Ascending aorta (tissue), 1 donor: ENCODE results near the genes TRIM54, KRTCAP3 and WDR43.

GRCh38 chr2:27281816-27282731 is at the start of gene TRIM54:
TRIM54 (plus strand) TSS chr2:27282429.
- PRO-cap: no peak

DNA sequence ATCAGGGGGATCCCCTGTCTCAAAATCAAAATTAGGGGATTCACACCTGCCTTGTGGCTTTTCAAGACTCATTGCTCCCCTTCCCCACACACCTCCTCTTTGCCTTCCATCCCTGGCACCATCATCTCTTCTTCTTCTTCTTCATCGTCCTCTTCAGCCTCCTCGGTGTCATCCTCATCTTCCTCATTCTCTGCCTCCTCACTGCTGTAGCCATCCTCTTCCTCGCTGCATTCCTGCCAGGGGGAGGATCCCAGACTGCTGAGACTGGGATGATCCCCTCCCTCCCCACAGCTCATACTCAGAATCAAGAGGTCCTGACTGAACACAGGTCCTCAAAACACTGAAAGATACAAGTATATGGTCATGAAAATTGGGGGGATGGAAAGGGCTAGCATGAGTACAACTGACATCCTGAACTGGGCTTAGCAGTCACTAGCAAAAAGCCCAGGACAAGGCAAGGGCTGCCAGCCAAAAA is 3.4 kb upstream of the ZNF513 start:
- PRO-cap: no peak

GRCh38 chr2:27441865-27442700 is at the start of gene KRTCAP3:
KRTCAP3 (plus strand) TSS chr2:27442381.
- PRO-cap: no peak

- PRO-cap: no peak
These were observed 472 bp downstream of the SLC4A1AP start for GRCh38 chr2:27664052-27664669.

- PRO-cap: no peak
These were observed 231.6 kb upstream of the FOSL2 start for GRCh38 chr2:28161071-28161412.

DNA sequence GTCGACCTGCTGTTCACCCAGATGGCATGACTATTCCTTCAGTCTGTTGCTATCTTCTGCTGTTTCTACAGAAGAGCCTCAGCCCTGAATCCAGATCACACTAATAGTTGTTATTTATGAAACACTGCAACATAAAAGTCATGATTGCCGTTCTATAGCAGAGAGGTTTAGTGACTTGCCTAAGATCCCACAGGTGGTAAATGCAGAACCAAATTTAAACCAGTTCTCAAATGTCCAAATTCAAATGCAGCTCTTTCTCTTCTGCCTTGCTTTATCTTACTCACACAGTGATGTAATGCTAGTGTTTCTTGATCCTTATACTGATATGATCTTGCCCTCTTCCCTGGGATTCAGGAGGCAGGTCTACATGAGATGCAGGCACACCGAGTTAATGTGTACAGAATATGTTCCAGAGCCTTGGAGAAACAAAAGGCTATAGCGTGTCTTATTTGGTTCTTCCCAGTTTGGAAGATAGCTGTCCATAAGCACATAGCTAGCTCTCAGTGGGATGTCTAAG is 122.0 kb upstream of the FOSL2 start:
- PRO-cap: no peak

DNA sequence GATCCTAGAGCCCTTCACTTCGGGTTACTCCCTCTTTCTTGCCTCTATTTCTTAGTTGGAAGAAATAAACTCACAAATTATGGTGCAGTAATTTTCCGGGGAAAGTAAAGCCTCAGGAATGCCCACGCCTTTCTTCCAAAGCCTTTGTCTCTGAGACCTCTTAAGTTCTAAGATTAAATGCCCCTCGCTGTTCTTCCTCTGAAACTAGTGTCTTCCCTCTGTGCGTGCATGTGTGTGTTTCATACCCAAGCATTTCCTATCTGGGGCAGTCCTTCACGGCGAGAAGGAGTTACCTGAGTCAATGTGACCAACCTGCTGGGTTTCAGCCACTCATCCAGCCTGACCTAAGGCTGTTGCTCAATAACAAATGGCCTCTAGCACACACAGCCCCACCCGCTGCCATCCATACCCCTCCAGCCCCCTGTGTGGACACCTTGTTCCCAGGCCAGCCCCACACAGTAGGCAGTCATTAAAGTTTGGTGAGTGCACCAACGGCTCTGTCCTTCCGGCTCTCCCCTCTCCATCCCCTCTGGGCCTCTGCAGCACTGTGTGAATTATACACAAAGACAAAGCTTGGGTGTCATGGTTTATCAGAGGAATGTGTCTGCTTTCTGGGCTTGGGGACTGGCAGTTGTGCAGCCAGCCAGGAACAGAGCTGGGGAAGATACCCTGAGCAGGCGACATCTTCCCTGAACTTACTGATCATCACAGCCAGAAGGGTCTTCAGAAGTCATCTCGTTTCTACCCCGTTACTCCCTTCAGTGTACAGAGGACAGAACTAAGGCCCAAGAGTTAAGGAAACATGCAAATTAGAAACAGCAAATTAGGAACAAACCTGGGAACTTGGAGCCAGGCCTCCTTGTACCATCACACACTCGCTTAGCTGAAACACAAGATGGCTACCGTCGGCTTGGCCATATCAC is 53.7 kb upstream of the FOSL2 start:
- PRO-cap: no peak

DNA sequence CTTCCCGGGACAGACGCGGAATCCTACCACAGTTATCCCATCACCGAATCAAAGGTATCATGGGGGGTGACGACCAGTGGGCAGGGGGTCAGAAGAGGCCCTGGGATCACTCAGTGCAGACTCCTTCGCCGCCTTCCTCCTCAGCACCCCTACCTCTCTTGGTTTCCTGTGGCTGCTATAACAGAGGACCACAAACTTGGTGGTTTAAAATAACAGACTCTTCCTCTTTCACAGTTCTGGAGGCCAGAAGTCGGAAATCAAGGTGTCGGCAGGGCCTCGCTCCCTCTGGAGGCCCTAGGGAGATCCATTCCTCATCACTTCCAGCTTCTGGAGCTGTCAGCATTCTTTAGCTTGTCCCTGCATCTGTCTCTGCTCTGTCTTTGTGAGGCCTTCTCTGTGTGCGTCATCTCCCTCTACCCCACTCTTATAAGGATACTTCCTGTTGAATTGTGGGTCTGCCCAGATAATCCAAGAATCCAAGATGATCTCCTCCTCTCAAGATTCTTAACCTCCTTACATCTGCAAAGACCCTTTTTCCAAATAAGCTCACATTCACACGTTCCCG is 13.6 kb upstream of the FOSL2 start:
- PRO-cap: no peak

GRCh38 chr2:28538928-28539511 is 43.2 kb downstream of the PLB1 start:
- PRO-cap: no peak

DNA sequence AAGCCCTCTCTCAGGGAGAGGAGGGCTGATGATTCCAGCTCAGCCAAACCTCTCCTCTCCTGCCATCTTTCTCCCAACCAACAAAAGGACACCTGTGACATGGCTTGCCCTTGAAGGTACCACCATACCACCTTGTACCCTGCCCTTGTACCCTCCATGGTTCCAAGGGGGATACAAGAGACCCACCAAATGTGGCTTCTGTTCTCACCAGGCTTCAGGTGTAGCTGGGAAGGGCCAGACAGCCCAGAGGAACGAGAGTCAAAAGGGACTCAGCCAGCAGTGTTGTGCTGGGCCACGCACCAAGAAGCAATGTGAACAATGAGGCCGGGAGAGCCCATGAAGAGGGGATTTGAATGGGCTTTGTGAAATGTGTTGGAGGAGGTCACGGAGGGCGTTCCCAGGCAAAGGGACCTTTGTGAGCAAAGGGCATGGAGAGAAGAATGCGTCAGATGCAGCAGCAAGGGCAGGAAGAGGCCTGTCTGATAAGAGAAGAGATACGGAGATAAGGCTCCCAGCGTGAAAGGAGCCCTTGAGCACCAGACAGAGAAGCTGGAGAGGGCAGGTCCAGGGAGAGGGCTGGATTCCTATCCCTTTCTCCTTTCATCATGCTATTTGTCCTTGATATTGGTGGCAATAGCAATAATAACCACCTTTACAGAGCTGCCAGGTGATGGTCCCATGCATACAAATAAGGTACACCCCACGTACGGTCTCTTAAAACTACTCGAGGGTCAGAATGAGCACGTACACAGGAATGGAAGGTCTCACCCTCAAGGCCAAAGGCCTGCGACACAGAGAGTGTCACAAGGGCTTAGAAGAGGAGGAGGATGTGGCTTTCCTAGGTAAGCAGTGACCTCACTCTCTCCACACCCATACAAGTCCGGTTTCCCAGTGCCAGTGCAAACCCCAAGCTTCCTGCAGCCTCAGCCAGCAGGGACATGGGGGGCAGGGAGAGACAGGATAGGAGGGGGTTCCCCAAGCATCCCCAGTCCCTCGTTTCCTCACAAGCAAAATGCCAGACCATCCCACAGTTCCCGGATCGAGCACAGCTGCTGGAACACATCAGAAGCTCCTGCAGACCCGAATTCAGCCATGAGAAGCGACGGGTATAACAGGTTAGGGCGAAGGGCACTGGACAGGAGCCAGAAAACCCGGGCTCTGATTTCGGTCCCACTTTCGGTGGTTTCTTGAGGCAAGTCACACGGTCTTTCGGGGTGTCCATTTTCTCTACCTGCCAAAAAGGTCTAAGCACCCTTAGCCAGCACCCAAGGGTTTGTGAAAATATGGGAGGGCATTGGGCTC is 49.0 kb downstream of the PLB1 start:
- PRO-cap: no peak

GRCh38 chr2:28623814-28623998 is 127.8 kb downstream of the PLB1 start:
- PRO-cap: no peak

- PRO-cap: no peak
These were observed 88.2 kb upstream of the PPP1CB start for GRCh38 chr2:28663541-28663753.

GRCh38 chr2:28664081-28664921 is 87.3 kb upstream of the PPP1CB start:
- PRO-cap: bidirectional peak, plus-strand start at chr2:28664625, minus-strand start at chr2:28664529

GRCh38 chr2:28678112-28678975 is 73.3 kb upstream of the PPP1CB start:
- PRO-cap: no peak

DNA sequence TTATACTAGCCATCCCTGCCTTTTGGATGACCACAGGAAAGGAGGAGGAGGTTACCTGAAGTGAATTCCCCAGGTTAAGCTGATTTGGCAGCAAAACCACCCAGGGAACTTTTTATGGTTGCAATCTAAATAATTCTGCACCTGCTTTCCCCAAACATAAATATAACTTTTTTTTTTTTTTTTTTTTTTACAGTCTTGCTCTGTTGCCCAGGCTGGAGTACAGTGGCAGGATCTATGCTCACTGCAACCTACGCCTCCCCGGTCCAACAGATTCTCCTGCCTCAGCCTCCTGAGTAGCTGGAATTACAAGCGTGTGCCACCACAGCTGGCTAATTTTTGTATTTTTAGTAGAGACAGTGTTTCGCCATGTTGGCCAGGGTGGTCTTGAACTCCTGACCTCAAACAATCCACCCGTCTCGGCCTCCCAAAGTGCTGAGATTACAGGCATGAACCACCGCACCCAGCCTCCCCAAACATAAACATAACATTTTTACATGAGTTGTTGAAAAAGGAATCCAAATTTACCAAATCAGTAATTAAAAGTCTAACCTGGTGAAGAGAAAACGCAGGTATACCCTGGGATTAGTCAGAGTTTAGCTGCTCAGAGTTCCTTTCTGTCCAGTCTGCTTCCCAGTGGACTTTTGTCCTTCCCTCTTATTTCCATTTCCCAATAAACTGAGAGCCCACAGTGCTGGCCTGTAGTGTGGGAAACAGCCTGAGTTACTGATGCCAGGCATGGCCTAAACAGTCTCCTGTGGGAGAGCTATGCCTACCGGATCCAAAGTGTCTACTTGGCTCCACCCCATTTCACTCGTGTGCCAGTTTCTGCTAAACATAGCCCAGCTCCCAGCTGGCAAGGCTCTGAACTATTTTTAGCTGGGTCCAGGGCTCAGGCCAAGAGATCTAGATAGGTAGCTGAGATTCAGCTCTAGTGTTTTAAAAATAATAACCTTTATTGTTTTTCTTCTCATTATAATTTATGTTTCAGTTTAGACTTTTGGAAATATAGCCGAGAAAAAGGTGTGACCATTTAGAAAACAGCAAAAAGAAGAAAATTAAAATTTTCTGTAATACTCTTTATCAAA is 15.8 kb upstream of the PPP1CB start:
- PRO-cap: unidirectional peak, minus-strand start at position 477 of the sequence; bidirectional peak, plus-strand start at position 897 of the sequence, minus-strand start at position 672 of the sequence

- PRO-cap: no peak
These were observed 5.7 kb downstream of the PPP1CB start for GRCh38 chr2:28757373-28757744.

GRCh38 chr2:28894136-28895006 is at the start of gene WDR43:
WDR43 (plus strand) TSS chr2:28894667.
- PRO-cap: bidirectional peak, plus-strand start at chr2:28894690, minus-strand start at chr2:28894590

DNA sequence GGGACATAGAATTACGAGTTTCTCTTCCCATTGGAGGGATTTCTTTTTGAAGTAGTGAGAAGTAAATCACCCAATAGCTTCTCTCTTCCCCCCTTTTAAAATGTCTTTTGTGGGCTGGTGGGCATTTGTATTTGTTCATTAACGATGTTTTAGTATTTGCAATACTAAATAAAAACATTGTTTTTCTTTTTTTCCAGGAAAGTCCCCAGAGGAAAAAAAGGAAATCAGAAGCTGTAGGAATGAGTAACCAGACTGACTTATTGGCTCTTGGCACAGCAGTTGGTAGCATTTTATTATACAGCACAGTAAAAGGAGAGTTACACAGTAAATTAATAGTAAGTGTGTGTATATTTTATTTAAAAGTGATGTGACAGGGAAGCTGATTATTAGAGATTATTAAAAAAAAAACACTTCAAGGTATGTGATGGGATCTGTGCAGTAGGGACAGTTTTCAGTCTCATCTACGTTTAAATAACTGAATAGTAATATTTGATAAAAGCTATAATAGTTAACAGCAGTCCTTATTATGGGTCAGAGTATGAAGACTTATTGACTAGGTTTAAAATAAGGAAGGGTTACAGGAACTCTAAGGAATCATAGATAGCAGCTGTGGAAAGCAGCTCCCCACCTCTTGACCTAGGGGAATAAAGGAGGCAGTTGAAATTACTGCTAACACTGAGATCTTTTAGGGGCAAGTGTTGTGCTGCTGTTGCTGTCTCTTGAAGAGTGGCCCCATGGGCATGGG is 7.5 kb downstream of the WDR43 start:
- PRO-cap: no peak

GRCh38 chr2:28941448-28941792 is 39.7 kb upstream of the TOGARAM2 start:
- PRO-cap: no peak

- PRO-cap: no peak
These were observed 4.5 kb upstream of the TOGARAM2 start for GRCh38 chr2:28976466-28977054.